Colon Carcinoma Metastatic in the Lung (tissue), 2 donors: ENCODE measurements around the genes MCHR1, ZC3H7B, SHISA8 and PHETA2.

DNA sequence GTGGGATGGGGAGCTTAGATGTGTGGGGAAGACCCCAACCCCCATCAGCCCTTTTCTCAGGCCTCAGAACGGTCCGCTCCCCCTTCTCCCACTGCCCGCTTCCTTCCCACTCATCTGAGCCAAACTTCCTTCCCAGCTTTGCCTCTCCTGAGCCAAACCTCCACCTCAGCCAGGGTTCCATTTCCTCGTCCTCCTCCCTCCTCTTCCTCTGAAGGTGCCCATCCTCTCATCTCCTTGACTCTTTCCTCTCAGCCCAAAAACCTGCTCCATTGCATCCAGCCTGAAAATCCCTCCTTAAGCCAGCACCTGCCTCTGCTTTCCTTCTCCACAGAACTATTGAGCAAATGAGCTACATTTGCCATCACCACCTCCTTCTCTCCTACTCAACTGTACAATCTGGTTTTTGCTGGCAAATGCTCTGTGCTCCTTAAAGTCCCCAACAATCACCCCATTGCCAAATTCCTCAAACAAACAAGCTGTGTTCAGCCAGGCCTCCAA lies 55.8 kb downstream of the SGSM3 start:
- PRO-cap, 2 experiments = no peak in any of the 2 experiments

- PRO-cap, 2 experiments = no peak in any of the 2 experiments
These were observed 84.5 kb downstream of the MRTFA start for GRCh38 chr22:40552093-40552344.

GRCh38 chr22:40672993-40673527 lies 6.2 kb upstream of the MCHR1 start:
- PRO-cap, 2 experiments = no peak in any of the 2 experiments

- PRO-cap, 2 experiments = peak in 1 of 2 experiments; most common plus-strand start chr22:40679492 (in 1)
These were observed at the start of gene MCHR1 for GRCh38 chr22:40679110-40679980. TSS of gene MCHR1 (plus strand) at chr22:40679484.

GRCh38 chr22:41117165-41118078 lies 25.0 kb downstream of the EP300 start:
- PRO-cap, 2 experiments = no peak in any of the 2 experiments

DNA sequence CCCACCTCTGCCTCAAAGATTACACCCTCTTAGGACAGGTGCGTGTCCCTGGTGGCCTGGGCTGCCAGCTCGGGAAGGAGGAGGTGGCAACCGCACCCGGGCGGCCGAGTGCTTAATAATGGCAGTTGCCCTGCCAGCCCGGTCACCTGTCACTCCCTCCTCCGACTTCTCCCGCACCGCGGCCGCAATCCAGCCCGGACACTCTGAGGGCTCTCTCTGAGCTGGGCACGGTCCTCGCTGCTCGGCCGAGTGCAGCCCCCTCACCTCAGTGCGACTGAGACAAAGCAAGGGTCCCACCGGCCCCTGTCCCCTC lies 8.2 kb upstream of the L3MBTL2 start:
- PRO-cap, 2 experiments = no peak in any of the 2 experiments

DNA sequence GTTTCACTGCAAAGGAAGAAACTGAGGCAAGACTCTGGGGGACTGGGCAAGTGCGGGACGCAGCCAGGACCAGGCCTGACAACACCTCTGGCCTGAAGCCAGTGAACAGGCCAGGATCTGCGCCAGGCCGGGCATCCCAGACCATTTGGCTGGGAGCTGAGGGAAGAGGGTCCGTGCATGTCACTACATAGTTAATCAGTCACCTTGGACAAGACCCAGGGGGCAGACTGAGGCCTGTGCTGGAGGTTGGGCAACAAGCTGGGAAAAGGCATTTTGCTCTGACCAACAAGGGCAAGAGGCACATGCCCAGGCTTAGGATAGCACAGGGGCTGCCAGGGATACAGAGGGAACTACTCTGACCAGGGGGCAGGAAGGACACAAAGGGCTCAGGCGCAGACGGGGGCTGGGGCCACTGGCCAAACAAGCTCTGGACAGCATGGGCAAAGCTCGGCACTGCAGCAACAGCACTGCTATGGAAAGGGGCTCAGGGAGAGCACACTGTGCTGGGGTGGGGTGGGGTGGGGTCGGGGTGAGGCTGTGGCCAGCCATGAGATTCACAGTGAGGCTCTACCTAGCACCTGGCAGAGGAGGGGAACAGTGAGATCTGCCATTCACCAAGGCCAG lies 7.1 kb upstream of the CHADL start:
- PRO-cap, 2 experiments = no peak in any of the 2 experiments

- PRO-cap, 2 experiments = peak in 2 of 2 experiments; most common plus-strand start chr22:41301604 (in 2); most common minus-strand start chr22:41301529 (in 2)
These were observed at the start of gene ZC3H7B for GRCh38 chr22:41300939-41301974. TSS of gene ZC3H7B (plus strand) at chr22:41301525.

DNA sequence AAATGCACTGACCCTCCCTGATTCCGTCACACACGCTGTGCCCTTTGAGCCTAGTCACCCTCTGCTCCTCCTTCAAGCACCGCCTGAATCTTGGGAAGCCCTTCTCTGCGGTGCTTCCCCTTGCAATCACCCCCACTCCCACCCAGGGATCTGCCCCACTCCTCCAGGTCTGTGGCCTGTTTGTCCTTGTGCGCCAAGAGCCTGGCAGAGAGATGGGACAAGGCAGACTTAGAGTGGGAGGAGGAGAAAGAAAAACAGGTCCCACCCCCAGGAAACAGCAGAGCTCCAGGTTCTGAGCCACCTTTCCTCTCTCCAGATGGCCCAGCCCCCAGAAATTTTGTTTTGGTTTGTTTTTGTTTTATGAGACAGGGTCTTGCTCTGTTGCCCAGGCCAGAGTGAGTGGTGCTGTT lies 37.3 kb upstream of the TEF start:
- PRO-cap, 2 experiments = no peak in any of the 2 experiments

DNA sequence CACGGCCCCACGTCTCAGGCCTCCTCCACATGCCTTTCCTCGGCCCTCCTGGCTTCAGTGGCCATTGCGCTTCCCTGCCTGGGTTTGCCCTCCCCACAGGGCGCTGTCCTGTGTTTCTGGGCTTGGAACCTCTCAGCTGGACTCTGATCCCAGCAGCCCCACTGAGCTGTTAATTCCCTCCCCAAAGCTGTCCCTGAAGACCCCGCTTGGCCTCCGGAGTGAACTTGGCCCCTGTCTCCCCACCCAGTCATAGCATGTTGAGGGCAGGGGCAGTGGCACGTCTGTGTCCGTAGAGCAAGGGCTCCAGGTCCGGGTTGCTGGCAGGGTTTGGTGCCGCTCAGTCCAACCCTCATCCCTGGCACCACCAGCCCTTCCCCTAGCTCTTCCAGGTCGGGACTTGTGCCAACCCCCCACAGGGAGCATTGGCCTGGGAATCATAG lies 34.4 kb upstream of the TEF start:
- PRO-cap, 2 experiments = no peak in any of the 2 experiments

DNA sequence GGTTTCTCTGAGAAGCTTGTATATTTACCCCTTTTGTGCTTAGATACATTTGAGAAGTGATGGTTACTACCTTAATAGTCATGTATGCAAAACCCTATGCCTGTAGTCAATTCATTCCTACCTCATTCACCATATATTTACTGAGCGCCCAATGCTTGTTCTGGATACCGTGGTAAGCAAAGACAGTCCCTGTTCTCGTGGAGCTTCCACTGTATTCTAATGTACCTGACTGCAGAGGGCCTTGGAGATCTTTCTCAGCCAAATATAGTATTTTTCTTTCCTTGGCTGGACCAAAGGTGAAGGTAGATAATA lies 2.4 kb downstream of the ACO2 start:
- PRO-cap, 2 experiments = no peak in any of the 2 experiments

DNA sequence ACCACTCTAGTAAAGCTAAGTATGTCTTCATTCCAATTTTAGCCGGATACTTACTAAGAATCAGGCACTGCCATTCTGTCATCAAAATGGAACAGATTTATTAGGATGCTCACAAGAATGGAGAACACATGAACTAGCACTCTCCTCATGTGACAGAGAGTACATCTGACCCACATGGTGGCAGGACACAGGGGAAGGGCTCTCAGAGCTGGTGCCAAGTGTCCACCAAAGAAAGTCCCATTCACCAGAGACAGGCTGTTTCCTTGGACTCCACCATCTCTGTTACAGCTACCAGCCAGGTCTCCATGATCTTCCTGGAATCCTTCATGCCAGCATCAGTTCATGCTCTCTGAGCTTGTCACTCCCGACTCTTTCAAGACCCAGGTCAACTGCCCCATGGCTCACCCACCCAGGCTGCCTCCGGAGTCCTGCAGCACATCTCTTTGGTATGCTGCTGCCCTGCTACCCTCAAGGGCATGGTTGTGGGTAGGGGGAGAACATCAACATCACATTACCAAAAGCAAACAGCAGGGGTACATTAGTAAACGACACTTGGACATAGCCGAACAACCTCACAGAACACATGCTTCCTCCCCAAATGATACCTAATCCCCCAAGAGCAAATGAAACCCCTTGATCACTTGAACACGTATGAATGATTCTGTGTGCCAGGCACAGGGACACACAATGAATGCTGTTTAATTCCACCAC lies 14.7 kb downstream of the SNU13 start:
- PRO-cap, 2 experiments = no peak in any of the 2 experiments

- PRO-cap, 2 experiments = no peak in any of the 2 experiments
These were observed 3.7 kb upstream of the MEI1 start for GRCh38 chr22:41695116-41696420.

GRCh38 chr22:41696662-41697751 lies 2.3 kb upstream of the MEI1 start:
- PRO-cap, 2 experiments = no peak in any of the 2 experiments

GRCh38 chr22:41780816-41781933 lies 19.3 kb upstream of the CCDC134 start:
- PRO-cap, 2 experiments = peak in 2 of 2 experiments; most common plus-strand start chr22:41781386 (in 2); most common minus-strand start chr22:41781139 (in 1)

DNA sequence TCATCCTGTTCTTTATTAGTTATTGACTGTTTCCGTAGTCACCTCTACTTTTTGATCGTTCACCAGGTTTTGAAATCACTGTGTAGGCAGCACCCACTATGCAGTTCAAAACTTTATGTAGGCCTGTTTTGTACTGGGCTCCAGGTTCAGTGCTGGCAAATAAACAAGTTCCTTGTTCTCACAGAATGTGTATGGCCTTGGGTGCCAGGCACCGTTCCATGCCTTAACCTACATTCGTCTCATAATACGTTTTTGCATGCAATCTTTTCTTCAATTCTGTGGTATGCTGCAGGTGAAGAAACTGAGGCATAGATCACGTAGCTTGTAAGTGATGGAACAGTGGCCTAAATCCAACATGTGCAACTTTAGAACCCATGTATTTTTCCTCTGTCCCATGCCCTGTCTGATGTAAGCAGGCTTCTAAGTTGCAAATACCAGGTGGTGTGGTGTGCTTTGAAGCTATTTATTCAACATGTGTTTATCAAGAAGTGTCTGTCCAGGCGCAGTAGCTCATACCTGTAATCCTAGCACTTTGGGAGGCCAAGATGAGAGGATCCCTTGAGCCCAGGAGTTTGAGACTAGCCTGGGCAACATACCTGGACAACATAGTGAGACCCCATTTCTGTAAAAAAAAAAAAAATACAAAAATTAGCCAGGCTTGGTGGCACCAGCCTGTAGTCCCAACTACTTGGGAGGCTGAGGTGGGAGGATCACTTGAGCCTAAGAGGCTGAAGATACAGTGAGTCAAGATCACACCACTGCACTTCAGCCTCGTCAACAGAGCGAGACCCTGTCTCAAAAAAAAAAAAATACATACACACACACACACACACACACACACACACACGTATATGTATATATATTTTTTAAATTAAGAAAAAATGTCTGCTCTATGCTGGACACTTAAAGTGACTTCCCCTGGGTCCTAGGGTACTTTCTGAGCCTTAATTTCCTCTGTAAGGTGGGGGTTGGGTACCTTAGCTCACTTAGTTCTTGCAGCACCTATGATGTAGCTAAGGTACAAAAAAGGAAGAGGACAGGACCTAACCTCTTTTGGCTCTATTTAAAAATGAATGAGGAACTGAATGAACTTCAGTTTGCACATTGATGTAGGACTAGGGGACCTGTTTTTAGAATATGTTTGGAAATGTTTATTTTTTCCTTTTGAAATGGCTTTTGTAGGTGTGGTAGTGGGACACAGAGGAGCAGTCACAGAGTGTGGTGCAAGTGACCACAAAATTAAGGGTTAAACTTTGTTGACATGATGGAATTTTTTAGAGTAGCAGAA lies 10.8 kb downstream of the SREBF2 start:
- PRO-cap, 2 experiments = no peak in any of the 2 experiments

- PRO-cap, 2 experiments = no peak in any of the 2 experiments
These were observed 32.0 kb downstream of the SHISA8 start for GRCh38 chr22:41882767-41883415.

GRCh38 chr22:41914151-41915380 lies at the start of gene SHISA8:
TSS of gene SHISA8 (minus strand) at chr22:41915074.
- PRO-cap, 2 experiments = peak in 1 of 2 experiments; most common plus-strand start chr22:41915165 (in 1); most common minus-strand start chr22:41915109 (in 1)

DNA sequence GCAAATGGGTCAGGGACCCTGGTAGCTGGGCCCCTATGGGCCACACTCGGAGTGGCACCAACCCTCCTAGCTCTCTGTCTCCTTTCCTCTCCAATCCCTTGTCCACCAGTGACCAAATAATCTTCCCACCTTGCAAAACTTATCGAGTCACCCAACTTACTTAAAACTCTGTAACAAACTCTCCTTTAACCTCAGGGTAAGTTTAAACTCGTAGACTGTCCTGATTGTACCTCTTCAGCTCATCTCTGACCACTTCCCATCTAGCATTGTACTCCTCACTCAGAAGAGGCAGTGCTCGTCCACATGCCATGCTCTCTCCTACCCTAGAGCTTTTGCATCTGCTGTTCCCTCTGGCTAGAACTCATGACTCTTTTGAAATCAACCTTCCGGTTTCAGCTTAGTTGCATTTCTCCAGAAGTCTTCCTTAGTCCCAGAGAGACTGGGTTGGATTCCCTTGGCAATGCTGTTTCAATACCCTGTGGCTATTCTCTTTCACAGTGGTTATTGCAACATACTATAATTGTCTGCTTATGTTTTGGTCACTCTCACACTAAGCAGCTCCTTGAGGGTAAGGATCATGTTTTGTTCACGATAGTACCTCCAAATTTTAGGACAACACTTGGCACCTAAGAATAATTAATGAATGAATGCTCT lies 14.2 kb downstream of the SEPTIN3 start:
- PRO-cap, 2 experiments = no peak in any of the 2 experiments

- PRO-cap, 2 experiments = peak in 2 of 2 experiments; most common plus-strand start chr22:42074276 (in 2); most common minus-strand start chr22:42074573 (in 2)
These were observed at the start of gene PHETA2 for GRCh38 chr22:42073903-42075298. TSS of gene PHETA2 (plus strand) at chr22:42074248.